Melanocyte of skin (primary cell): Measurements from ENCODE around the genes CYP2J2 and EFCAB7.

GRCh38 chr1:58784128-58784981 lies 508 bp upstream of the JUN start:
- CAGE, long polyA plus RNA, 2 experiments: no peak in any of the 2 experiments

DNA sequence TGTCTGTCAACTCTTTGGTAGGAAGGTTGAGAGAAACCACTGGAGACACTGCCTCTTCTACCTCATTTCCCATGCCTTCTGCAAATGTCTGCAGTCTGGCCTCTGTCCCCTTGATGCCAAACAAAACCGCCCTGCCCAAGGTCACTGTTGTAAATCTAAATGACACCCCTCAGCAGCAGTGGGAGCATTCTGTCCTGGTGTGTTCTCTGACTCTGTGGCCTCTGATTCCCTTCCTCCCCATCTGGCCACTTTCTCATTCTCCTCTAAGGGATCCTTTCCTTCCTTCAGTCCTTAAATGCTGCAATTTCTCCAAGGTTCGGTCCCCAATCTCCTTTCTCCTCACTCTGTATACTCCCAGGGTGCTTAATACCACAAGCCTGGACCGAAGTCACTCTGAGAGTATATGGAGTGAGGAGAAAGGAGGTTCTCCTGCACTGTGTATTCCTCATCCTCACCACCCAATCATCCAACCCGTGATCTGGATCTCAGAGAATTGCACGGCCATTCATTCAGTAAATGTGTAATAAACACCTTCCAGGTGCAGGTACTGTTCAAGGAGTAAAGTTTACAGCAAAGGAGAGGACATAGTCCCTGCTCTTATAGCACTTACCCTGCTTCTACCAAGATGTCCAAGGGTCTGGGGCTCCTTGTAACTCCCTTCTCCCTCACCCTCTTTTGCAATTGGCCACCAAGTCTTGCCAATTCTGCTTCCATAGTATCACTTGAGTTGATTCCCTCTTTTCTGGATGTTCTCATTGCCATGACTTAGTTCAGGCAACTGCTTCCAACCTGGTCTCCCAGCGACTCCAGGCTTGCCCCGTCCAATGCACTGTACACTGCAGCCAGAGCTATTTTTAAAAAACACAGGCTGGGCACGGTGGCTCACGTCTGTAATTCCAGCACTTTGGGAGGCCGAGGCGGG lies 139.2 kb upstream of the JUN start:
- CAGE, long polyA plus RNA, 2 experiments: no peak in any of the 2 experiments

- CAGE, long polyA plus RNA, 2 experiments: no peak in any of the 2 experiments
Observed at GRCh38 chr1:58926974-58928123, 143.5 kb upstream of the JUN start.

DNA sequence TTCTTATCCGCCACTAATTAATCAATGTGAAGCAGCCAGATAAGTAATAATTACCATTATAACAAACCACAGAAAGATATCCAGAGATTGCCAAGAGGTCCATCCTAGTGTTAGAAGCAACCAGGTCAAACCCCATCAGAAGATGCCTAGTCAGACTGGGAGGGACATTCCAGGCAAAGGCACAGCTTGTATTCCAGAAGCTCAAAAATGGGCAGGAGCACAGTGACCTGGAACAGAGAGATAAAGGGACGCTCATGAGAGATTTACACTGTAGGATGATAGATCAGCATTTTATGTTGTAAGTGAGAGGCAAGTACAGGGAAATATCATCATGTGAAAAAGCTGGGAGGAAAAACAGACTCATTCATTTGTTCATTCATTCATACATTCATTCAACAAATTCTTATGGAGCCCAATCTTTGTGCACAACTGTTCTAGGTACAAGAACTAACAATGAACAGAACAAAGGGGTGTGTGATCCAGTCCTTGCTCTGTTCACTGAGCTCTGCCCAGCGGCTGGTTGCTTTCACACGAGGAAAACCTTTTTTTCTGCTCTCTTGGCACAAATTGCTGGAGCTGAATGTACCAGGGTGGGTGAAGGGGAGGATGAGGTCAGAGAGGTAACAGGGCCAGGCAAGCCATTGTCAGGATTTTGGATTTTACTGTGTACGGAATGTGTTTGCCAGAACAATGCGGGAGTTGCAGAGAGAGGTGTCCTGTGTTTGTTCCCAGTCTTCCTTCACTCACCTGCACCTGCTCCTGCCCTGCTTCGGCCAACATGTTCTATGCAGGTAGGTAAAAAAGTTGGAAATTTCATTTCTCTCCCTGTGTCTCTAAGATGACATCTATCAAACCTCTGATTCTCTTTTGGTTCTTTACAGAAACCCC lies 240.7 kb upstream of the FGGY start:
- CAGE, long polyA plus RNA, 2 experiments: no peak in any of the 2 experiments

GRCh38 chr1:59057070-59057709 lies 239.7 kb upstream of the FGGY start:
- CAGE, long polyA plus RNA, 2 experiments: no peak in any of the 2 experiments

DNA sequence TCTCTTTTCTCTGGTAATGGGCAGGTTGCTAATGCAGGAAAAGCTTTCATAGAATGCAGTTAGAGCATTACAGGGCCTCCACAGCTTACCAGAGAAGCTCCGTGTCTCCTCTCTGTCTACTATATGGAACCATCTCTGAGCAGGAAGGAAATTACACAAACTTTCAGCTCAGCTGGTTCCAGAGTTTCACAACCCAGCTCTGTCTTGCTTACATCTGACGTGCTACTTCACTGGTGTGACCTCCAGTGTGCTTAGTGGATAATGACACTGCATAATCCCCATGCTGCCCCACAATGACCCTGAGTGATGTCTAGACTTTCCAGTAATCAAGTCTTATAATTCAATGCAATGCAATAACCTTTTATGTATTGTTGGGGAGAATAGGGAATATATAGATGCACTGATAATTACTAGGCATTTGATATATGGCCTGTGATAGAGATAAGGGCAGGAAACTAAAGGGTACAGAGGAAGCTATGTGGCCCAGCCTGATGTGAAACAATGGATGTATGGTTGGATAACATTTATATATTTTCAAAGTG lies 4.2 kb upstream of the FGGY start:
- CAGE, long polyA plus RNA, 2 experiments: no peak in any of the 2 experiments

- CAGE, long polyA plus RNA, 2 experiments: no peak in any of the 2 experiments
Observed at GRCh38 chr1:59427013-59427599, 130.2 kb downstream of the FGGY start.

GRCh38 chr1:59669763-59670028 lies 145.1 kb upstream of the HOOK1 start:
- CAGE, long polyA plus RNA, 2 experiments: no peak in any of the 2 experiments

GRCh38 chr1:59816404-59816890 lies 1.7 kb downstream of the HOOK1 start:
- CAGE, long polyA plus RNA, 2 experiments: no peak in any of the 2 experiments

DNA sequence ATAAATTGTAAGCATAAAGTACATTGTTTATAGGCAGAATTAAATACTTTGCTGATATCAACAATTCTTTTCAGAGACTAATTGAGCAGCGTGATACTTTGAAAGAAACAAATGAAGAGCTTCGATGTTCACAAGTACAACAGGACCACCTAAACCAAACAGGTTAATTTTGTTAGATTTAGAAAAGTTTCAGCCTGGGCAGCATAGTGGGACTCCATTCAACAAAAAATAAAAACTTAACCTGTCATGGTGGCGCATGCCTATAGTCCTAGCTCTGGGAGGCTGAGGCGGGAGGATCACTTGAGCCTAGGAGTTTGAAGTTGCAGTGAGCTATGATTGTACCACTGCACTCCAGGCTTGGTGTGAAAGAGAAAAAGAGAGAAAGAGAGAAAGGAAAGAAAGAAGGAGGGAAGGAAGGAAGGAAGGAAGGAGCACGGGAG lies 43.6 kb downstream of the HOOK1 start:
- CAGE, long polyA plus RNA, 2 experiments: no peak in any of the 2 experiments

DNA sequence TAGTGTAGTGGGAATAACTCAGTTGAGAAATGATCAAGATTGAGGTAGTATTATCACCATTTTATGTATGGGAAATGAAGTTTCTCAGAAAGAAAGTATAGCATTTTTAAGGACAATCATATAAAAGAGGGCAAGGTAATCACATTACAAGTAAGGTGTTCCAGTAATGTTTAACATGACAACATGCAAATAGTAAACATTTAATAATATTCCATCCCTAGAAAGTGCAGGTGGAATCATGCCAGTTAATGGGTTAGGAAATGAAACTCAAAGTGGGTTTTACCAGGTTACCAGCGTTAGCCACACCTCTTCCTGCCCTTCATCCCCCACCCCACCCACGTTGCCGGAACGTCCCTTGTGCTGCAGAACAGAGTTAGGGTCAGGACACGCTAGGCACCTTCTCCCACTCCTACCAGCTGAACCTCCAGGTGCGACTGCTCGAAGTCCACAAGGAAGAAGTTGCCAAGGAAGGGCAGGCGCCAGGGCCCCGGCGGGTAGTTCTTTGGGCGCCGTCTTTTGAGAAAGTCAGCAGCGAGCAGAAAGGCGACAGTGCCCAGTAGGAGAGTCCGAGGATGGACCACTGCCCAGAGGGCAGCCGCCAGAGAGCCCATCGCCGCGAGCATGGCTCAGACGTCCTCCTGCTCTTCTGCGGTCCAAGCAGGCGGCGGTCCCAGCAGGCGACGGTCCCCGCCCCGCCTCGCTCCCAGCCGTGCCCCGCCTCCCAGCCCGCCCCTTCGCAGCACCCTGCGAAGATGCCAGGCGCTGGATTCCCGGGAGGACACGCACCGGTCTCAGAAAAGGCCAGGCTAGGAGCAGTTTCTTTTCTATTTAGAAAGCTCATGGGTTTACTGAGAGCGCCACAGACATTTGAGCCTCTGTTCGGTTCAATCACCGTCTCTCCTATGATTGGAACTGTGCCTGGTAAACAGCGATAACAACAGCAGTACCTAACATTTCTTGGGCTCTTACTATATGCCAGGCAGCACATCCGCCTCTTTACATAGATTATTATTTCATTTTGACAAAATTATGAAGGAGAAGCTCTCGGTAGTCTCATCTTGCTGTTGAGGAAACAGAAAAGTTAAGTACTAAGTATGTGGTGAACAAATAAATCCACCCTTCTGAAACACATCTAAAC lies at the start of gene CYP2J2:
Gene CYP2J2 (minus strand): TSS at position 650 of the 1,138 bp plus-strand sequence.
- CAGE, long polyA plus RNA, 2 experiments: no peak in any of the 2 experiments

GRCh38 chr1:61076650-61077618 lies 5.4 kb upstream of the NFIA start:
- CAGE, long polyA plus RNA, 2 experiments: no peak in any of the 2 experiments

DNA sequence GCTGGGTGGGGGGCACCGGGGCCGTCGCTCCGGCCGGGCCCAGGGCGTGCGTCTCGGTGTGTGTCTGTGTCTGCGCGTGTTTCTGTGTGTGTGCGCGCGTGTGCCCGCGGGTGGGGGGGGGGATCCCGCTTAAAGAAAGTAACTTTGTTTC lies 392 bp downstream of the NFIA start:
- CAGE, long polyA plus RNA, 2 experiments: no peak in any of the 2 experiments

DNA sequence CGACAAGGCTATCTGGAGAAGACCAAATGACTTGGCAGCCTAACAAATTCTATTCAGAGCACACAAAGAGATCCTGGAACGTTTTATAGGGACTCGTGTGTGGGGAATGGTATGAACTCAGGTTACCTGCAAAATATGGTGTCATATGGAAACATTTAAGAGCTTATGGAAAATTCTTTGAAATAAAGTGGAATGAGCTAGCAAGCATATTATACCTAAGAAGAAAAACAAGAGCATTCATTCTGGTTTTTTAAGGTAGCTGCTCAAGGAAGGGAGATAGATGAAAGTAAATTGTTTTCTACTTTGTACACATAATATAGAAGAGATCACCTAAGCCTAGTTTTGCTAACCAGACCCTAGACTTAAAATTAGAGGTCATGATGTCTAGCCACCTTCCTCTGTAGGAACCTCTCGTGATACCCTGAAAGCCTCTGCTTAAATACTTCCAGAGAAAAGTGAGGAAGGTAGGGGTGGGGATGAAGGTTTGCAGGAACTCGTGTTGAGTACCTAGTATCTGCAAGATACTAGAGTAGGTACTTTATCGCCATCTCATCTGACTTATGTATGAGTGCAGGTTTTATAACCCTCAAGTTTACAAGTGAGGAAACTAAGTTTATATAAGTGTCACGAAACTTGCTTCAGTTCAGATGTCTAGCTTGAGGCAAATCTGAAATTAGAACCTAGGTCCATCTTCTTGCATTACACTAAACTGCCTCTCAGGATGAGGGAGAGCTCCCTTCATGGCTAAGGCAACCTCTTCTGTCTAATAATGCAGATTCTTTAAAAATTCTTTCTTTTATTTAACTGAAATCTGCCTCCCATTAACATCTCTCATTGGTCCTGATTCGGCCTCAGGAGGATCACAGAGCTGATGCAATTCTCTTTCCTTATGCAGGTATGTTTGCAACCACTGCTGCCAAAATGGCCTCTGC lies 43.4 kb downstream of the NFIA start:
- CAGE, long polyA plus RNA, 2 experiments: no peak in any of the 2 experiments

- CAGE, long polyA plus RNA, 2 experiments: no peak in any of the 2 experiments
Observed at GRCh38 chr1:61156840-61157563, 74.6 kb downstream of the NFIA start.

GRCh38 chr1:61254526-61255370 lies 172.4 kb downstream of the NFIA start:
- CAGE, long polyA plus RNA, 2 experiments: no peak in any of the 2 experiments

GRCh38 chr1:62371354-62371752 lies 52.1 kb upstream of the KANK4 start:
- CAGE, long polyA plus RNA, 2 experiments: no peak in any of the 2 experiments

DNA sequence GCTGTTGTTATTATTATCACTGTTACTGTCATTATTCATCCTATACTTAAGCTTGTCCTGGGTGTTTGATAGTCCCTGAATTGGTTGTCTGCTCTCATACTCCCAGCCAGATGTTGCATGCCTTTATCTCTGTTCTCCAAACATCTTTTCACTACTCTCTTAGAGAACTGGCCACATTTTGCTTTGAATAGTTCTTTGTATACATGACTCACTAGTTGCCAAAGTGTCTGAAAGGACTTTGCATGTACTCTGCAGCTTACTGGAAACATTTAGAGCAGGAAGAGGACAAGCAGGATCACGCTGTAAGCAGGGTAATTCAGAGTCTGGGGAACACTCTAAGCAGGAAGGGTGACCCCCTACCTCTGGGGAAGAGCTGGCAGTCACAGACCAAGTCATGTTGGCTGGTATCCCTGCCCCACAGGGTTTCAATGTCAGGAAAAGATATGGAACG lies 2.2 kb upstream of the DOCK7 start:
- CAGE, long polyA plus RNA, 2 experiments: no peak in any of the 2 experiments

DNA sequence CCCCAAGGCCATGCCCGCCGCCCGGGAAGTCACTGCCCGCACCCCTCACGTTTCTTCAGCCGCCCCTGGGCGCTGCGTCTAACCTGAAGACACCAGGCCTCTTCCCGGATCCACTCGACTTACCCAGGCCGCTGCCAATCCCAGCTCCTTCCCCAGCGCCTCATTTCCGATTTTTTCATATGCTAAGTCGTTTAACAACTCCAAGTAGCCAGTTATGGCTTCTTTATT lies 911 bp upstream of the FOXD3 start:
- CAGE, long polyA plus RNA, 2 experiments: no peak in any of the 2 experiments

- CAGE, long polyA plus RNA, 2 experiments: no peak in any of the 2 experiments
Observed at GRCh38 chr1:63523028-63524298, at the start of gene EFCAB7. Gene EFCAB7, plus strand, starts transcription at chr1:63523525.